CD14-positive monocyte (primary cell): ENCODE measurements around a stretch of chr22.

DNA sequence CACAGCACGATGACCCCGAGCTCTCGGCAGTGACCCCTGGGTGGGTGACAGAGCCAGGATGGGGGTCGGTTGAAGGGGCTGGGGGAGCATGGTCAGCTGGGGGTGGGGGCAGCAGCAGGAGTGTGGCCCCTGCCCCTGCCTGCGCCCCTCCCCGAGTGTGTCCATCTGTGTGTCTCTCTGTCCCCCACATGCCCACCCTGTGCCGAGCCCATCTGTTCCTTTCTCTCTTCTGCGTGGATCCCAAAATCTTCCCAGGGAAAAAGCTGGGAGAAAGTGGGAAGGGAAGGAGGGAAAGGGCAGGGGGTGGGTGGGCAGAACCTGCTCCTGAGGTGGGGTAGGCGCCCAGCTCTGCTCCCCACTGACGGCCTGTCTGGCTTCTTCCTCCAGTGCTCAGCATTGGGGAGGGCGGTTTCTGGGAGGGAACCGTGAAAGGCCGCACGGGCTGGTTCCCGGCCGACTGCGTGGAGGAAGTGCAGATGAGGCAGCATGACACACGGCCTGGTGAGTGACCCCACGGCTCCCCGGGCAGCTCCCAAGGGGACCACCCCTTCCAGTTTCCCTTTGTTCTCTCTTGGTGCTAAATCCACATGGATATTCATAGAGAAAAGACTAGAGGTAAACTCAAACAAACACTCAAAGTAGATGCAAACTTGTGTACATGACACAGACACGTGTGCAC, 39.6 kb upstream of the ACR start:
- CAGE, long polyA plus RNA, result no peak

DNA sequence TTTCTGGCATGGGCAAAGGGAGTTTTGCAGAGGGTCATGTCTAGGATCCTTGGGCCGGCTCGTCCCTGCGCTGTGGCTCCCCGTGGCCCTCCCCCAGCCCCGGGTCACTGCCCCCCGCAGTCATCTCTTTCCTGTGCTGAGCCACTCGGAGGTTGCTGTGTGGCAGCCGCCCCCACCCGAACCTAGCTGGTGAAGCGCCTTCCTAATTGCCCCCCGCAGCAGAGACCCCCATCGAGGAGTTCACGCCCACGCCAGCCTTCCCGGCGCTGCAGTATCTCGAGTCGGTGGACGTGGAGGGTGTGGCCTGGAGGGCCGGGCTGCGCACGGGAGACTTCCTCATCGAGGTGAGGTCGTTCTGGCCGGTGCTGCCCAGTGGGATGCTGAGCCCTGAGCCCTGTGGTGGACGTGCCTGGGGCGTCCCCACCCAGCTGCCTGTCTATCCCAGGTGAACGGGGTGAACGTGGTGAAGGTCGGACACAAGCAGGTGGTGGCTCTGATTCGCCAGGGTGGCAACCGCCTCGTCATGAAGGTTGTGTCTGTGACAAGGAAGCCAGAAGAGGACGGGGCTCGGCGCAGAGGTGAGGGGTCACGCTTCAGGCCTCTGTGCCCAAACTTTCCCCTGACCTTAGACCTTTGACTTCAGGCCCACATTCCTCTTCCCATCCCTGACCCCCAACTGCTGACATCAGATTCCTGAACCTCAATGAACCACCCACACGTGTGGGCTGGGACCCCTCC, 33.3 kb upstream of the ACR start:
- CAGE, long polyA plus RNA, result no peak

- CAGE, long polyA plus RNA, result no peak
These were observed 29.2 kb upstream of the ACR start for GRCh38 chr22:50708752-50709258.

DNA sequence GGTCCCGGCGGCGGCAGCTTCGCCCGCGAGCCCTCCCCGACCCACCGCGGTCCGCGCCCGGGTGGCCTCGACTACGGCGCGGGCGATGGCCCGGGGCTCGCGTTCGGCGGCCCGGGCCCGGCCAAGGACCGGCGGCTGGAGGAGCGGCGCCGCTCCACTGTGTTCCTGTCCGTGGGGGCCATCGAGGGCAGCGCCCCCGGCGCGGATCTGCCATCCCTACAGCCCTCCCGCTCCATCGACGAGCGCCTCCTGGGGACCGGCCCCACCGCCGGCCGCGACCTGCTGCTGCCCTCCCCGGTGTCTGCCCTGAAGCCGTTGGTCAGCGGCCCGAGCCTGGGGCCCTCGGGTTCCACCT, 17.3 kb upstream of the ACR start:
- CAGE, long polyA plus RNA, result no peak